BE2C (cell line): ENCODE measurements around a stretch of chr3.

DNA sequence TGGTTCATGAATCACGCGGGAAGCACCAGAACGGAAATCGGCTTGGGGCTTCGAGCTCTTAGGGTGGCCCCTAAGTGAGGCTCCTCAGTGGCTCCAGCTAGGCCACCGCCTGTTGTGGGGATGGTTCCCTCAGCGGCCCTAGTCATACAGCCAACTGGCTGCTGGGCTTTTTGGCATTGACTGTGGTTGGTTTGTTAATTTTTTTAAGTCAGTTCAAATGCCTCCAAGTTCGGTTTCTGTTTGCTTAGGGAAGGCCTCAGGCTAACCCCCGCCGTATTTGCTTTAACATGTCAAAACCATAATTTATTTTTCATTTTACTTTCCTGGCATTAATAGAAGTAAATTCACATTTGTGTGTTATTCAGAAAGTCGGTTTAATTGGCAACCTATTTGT lies 198.1 kb downstream of the LMLN start:
- RRBS = no CpG with 5 or more reads among the region's 11 CpGs